ENCODE measurements around a stretch of chr1.

DNA sequence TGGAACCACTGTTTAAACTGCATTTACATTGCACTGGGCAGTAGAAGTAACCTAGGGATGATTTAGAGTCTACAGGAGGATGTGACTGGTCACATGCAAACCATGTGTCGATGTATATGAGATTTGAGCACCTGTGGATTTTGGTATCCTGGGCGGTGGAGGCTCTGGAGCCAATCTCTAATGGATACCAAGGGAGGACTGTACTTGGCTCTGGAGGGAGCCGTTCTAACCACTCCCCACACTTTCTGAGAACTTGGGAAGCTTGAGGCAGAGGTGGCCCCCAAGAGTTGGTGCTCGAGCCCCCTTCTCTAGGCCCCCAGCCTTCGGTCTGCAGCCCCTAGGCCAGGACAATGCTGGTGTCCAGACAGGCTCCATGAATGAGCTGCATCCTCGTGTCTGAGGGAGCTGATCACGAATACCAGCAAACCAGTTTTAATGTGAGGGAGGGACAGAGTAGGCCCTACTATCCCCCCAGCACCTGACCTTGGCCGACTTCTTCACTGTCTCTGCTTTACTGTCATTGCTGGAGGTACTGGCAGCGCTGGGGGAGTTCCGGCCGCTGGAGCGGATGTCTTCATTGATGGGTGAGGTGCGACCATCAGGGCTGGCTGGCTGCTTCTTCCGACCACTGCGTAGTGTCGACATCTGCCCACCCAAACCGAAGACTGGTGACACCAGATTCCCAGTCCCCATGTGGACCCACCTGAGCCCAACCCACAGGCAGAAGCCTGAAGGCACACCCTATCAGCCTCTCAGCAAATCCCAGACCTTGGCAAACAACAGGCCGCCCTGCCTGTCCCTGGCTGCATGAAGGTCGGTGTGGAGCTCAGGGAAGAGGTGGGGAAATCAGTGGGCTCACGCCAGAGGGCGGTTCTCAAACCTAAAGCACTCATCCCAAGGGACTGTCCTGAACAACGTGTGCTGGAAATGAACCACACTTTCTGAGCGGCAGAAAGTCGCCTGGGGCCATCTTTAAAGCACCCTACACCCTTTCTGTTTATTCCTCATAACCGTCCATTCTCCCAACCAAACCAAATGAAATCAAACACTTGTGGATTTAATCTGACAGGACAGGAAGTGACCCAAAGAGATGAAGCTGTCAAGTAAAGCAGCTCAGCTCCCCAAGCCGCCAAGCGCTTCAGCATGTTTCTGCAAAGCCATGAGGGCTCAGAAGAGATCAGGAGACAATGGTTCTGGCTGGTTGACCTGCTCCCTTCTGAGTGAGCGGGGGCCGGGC is 44.7 kb downstream of the SLC45A1 start:
- PRO-cap = no peak

GRCh38 chr1:8393194-8393761 is 75.4 kb downstream of the SLC45A1 start:
- PRO-cap = no peak

DNA sequence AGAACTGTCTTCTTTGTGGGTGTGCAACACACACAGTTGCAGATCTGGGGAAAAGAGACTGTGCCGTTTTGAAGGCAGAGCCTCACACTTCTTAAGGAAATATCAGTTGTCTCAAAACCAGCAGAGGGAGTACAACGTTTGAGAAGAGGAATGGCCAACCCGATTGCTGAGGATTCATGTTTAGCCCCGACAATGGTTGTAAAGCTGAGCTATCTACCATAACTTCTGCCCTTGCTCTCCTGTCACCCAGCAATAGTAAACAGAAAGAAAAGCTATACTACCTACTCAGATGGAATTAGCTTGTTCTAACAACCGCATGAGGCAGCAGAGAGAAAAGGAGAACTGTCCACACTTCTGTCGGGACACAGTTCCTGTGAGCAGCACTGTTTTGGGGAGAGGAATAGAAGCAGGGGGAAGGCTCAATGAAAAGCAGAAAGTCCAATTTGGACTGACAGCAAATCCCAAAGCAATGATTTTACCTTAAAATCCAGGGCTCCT is 91.2 kb downstream of the SLC45A1 start:
- PRO-cap = no peak

- PRO-cap = no peak
Measured at GRCh38 chr1:8424552-8425259, 106.8 kb downstream of the SLC45A1 start.

GRCh38 chr1:8438422-8438841 is 120.5 kb downstream of the SLC45A1 start:
- PRO-cap = no peak

GRCh38 chr1:8510577-8511044 is 192.7 kb downstream of the SLC45A1 start:
- PRO-cap = no peak

DNA sequence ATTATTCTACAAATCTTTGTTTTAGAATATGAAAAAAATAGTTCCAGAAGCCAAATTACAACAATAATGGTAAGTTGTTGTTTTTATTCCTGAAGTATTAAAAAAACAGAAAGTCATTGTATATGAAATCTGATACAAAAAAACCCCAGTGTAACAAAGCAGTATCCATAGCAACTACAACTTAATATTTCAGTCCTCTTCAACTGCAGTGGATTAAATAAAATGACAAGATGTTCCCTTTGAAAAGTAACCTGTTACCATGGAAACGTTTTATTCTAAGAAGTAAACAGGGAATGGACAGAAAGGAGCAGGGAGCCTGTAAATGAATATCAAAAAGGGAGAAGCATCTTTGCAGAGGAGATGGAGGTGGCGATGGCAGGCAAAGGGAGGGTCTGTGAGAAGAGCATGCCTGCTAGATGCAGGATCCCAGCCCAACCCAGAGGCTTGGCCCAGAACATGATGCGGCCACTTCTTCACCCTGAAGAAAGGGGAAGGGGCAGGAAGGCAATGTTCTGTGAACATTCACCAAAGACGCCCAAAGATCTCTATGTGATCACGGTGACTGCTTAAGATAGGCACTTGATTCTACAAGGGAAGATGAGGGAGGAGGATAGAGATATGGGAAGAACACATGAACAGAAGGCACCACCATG is 199.8 kb downstream of the SLC45A1 start:
- PRO-cap = no peak

DNA sequence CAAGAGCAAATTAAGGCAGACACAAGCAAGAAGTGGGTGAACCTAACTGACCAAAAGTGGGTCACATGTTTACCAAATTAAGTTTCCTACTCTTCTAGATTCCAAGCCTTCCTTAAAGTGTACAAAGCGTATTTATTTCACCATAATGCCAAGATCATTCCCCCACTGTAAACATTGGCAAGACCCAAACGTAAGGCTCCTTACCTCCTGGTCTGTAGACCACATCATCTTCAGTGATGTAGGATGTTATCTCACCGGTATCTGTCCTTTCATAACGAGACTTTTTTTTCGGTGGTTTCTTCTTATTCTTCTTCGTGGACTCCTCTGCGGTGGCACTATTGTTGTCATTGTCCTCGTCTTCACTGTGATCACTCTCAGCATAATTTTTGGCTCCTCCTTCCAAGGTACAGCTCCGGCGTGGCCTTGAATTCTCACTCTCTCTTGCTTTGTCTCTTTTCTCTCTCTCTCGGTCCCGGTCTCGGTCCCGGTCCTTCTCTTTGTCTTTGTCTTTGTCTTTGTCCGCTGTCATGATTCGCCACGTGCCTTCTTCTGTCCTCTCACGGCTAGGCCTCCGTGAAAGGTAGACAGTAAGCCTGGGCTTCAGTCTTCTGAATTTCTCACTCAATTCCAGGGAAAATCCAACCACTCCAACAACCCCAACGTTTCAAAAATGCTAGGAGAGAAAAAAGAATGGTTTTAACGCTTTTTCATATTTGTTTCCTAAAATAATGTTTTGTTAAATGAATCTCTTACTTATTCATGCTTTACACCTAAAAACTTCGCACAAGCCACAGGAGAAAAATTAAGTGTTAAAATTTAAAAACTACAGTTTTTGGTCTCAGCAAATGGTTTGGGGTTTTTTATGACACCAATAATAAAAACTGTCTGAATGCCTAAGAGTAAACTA is 161.4 kb downstream of the RERE start:
- PRO-cap = no peak

DNA sequence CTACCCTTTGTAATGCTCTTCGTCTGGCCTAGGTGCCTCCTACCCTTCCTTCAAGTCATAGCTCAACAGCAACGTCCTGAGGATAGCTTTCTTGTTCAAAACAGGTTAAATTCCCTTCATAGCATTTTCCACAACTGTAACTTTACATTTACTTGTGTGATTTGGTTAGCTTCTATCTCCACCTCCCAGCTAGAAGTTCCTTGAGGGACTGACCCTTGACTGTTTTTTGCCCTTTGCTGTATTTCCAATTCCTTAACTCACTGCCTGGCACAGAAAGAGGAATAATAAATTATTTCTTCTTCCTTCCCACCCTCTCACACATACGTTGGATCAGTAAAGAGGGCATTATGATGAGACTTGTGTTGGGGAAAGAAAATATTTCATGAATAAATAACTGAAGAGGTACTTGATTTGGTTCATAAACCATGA is 152.3 kb downstream of the RERE start:
- PRO-cap = no peak

DNA sequence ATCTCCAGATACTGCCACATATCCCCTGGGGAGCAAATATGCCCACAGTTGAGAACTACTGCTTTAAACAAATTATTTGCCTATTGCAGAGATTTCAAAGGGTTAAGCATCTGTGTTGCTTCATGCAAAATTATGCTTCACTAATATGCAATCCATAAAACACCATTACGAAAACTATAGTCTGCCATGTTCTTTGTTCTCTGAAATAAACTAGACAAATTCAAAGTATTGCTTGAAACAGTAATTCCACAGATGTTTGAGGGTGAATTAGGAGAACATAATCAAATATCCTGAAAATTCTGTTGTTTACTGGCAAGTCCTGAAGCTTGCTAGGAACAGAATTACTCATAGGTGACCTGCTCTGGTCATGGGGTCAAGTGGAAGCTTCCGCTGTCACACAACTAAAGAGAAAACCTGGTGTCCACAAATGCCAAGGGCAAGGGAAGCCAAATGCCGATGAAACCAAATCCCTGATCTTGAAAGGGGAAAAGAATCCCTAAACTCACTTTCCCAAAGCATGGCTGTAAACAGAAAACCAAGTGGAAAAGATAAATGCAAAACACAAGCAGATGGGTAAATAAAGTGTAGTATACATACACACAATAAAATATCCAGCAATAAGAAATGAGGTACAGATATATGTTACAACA is 149.3 kb downstream of the RERE start:
- PRO-cap = no peak

- PRO-cap = no peak
Measured at GRCh38 chr1:8702745-8703938, 114.3 kb downstream of the RERE start.

DNA sequence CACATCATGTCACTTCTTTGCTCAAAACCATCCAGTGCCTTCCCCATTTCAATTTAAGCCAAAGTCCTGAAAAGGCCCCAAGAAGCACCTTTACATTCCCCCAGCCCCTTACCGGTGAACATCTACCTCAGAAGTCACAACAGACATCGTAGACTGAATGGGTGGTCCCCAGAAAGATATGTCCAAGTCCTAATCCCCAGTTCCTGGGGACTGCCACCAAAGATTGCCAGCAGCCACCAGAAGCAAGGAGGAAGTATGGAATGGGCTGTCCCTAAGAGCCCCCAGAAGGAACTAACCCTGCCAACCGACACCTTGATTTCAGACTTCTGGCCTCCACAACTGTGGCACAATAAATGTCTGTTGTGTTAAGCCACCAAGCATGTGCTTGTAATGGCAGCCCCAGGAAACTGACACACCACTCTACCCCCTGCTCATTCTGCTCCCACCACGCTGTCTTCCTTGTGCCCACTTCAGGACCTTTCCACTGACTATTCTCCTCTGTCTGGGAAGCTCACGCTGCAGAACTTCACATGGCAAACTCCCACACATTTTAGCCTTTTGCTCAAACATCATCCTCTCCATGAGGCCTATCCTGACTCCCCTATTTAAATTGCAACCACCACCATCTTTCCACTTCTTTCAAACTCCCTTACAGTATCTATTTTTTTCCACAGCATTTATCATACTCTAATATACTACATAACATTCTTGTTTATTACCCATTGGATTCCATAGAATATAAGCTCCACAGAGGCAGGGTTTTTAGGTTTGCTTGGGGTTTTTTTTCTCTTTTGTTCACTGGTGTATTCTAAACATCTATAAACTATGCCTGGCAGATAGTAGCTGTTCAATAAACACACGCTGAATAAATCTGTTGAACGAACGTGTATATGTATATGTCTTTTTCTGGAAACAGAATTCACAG is 33.5 kb downstream of the RERE start:
- PRO-cap = no peak

- PRO-cap = no peak
Measured at GRCh38 chr1:8789288-8790087, 28.0 kb downstream of the RERE start.

DNA sequence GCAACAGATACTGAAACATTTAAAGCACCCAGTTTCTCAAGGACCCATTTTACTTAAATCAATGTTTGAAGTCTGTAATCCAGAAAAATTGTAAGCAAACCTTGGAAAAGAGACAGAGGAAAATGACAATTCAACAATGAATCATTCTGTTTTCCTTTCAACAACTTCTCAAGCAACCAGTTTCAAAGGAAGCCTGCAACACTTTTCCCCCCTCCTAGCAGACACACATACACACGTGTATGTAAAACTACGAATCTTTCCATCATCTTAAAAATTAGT is 1.2 kb downstream of the RERE start:
- PRO-cap = no peak

GRCh38 chr1:8870259-8870671 is 8.2 kb downstream of the ENO1 start:
- PRO-cap = no peak

DNA sequence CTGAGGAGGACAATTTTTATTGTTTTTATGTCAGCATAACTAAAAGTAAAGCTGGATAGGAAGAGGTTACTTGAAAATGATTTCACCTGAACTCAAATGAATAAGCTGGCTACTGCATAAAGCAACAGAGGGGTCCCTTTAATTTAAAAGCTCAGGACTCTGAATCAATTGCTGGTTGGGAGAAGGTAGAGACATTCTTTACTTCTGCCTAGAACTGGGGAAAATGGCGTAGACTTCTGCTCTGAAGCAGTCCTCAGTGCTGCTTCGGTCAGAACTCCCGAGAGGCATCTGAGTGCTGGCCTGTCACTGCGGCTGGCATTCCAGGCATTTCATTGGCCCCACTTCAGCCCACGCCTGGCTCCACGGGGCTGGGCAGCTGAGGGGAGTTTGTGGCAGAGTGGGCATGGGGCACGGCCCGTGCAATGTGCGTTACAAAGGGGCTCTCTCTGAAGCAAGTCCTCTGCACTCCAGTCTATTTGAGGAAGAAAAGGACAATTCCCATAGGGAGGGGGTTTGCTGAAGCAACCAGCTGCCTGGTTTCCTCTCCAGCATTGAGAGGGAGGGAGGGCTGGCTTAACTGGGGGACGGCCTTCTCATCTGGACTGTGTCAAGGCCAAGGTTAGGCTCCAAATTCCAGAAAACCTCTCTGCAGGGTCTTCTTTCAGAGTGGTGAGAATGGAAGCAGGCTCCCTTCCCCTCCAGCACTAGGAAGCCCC is 20.9 kb upstream of the GPR157 start:
- PRO-cap = no peak

- PRO-cap = no peak
Measured at GRCh38 chr1:9150750-9151399, 22.0 kb upstream of the GPR157 start.

GRCh38 chr1:9152549-9152967 is 23.7 kb upstream of the GPR157 start:
- PRO-cap = no peak

GRCh38 chr1:9166354-9166855 is 37.5 kb upstream of the GPR157 start:
- PRO-cap = no peak

GRCh38 chr1:9195530-9196167 is 38.9 kb upstream of the H6PD start:
- PRO-cap = no peak